Fibroblast of the aortic adventitia (primary cell): ENCODE results near the gene CYP17A1.

DNA sequence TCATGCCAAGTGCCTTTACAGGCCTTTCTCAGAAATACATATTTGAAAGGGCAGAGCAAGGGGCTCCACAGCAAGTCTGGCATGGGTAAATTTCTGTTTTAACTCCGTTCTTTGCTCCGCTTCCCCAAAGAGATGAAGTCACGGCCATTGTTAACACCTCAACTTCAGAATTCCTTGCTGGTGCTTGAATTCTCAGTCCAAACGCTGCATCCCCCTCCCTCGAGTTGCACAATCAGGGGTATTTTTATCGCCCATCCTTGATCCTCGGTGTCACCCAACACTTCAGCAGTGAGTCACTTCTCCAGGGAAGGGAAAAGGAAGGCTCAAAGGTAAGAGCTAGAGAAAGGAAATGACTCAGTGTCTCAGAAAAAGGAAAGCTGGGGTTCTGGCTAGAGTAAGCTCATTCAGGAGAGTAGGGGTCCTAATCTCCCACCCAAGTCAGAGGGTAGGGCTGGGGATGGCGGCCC, 39.9 kb upstream of the TRIM8 start:
- CAGE, long polyA plus RNA = no peak

GRCh38 chr10:102644796-102645804, 821 bp downstream of the TRIM8 start:
- CAGE, long polyA plus RNA = no peak

DNA sequence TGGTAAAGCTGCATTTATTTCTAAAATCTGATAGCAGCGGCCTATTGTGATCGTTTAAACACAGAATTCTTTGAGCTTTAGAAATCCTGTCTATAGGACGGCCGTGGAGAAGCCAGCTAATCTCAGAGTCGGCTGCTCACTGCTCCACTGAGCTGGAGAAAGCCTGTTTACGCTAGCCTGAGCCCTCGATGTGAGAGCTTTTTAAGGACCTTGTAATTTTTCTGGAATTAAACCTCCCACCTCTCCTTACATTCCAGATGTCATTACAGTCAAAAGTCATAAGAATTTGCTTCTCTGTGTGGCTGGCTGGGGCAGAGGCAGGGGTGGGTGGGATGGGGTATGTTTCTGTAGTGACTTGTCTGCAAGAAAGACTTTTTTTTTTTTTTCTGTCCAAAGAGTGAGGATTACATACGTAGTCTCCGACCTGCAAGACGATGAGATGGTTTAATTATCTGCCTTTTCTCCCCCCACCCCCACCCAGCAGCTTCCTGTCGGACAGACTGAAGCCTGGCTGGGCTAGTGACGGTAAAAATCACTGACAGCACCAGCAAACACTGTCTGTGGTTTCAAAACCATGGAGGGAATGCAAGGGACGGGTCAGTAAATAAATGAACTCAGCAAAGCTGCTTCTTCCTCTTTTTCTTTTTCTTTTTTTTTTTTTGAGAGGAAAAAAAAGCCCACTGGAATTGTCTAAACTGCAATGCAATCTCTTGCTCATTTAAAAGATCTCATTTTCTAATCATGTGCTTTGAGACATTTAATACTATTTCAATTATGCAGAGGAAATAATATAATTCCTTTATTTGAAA, 31.8 kb downstream of the TRIM8 start:
- CAGE, long polyA plus RNA = no peak

DNA sequence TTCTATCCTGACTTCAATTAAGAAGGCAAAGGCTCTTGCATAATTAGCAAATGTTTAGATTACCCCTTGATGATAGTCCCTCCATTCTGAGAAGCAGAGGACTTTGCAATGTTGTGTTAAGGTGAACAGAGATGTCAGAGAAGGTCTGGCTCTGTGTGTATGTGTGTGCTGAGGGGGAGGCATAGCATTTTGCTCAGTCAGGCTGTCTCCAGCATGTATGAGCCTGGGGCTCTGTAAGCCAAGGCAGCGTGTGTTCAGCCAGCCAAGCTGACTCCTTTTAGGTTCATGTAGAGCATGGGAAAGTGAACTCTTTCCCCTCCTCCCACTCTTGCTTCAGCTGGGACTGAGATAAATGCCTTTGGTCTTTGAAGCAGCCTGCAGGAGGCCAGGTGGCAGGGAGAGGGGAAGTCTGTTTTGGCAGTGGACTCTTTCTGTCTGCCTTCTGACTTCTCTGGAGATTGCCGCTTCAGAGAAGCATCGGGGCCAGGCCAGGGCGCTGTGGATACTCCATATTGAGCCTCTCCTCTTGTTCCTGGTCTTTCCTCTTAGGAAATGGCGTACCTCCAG, 3.8 kb downstream of the SFXN2 start:
- CAGE, long polyA plus RNA = no peak

GRCh38 chr10:102726176-102726677, 11.8 kb downstream of the SFXN2 start:
- CAGE, long polyA plus RNA = no peak

- CAGE, long polyA plus RNA = no peak
These were observed 21.2 kb downstream of the WBP1L start for GRCh38 chr10:102764799-102765594.

DNA sequence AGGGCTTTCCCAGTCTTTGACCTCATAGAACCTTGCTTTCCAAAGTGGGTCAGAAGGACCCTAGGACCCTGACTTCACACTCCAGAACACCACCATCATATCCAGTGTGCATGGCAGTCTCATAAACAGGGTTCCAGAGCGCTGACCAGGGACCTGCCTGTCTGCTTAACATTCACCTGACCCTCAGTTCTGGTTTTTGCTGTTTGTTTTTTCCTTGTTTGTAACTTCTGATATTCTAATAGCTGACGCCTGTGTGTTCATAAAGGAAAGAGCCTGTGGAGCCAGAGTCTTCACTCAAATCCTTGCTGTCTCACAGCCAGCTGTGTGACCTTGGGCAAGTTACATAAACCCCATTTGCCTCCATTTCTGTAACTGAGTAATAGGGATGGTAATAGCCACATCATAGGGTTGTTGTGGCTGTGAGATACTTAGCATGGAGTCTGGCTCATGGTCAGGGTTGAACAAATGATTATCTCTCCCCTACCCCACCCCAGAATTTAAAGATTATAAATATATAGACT, 27.0 kb downstream of the WBP1L start:
- CAGE, long polyA plus RNA = no peak

GRCh38 chr10:102780077-102780763, 36.5 kb downstream of the WBP1L start:
- CAGE, long polyA plus RNA = no peak

DNA sequence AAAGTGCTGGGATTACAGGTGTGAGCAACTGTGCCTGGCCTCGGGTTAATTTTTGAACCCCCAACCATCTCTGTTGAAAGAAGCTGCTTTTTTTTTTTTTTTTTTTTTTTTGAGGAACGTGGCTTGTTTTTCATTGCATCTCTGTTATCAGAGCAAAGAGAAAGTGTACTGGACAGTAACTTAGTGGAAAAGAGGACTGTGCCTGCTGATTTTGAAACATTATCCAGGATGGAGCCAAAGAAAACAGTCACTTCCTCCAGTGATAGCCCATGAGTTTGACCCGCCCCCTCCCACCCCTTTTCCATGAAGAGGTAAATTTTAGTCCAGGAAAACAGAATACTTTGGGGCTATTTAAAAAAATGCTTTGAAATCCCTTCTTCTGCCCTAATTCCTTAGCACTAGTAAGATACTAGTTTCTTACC, 38.4 kb downstream of the WBP1L start:
- CAGE, long polyA plus RNA = no peak

- CAGE, long polyA plus RNA = no peak
These were observed at the start of gene CYP17A1 for GRCh38 chr10:102837086-102837976. TSS of gene CYP17A1 (minus strand) at chr10:102837413.

DNA sequence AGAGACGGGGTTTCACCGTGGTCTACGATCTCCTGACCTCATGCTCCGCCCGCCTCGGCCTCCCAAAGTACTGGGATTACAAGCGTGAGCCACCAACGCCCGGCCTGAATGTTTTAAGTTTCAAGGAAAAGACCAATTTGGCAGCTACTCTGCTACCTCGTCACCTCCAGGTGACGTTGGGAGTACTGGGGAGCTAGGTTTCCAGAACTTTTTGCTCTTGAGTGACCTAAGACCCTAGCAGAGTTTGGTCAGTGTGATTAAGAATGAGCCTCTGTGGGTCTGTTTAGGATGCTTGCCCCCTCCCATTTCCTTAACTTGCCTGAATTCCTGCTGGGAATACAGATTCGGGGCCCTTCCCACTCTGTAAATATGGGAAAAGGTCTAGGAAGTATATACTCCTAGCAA, 1.0 kb upstream of the CNNM2 start:
- CAGE, long polyA plus RNA = no peak

DNA sequence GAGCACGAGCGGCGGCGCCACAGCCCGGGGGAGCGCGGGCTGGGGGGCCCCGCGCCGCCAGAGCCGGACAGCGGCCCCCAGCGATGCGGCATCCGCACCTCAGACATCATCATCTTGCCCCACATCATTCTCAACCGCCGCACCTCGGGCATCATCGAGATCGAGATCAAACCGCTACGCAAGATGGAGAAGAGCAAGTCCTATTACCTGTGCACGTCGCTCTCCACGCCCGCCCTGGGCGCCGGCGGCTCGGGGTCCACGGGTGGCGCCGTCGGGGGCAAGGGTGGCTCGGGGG, 697 bp downstream of the CNNM2 start:
- CAGE, long polyA plus RNA = no peak

- CAGE, long polyA plus RNA = no peak
These were observed 103.5 kb downstream of the NT5C2 start for GRCh38 chr10:103089345-103090162.

- CAGE, long polyA plus RNA = no peak
These were observed 24.7 kb downstream of the NT5C2 start for GRCh38 chr10:103168288-103168913.

- CAGE, long polyA plus RNA = no peak
These were observed 13.4 kb upstream of the RPEL1 start for GRCh38 chr10:103232257-103232633.

- CAGE, long polyA plus RNA = no peak
These were observed 10.3 kb downstream of the CALHM2 start for GRCh38 chr10:103441677-103442442.

DNA sequence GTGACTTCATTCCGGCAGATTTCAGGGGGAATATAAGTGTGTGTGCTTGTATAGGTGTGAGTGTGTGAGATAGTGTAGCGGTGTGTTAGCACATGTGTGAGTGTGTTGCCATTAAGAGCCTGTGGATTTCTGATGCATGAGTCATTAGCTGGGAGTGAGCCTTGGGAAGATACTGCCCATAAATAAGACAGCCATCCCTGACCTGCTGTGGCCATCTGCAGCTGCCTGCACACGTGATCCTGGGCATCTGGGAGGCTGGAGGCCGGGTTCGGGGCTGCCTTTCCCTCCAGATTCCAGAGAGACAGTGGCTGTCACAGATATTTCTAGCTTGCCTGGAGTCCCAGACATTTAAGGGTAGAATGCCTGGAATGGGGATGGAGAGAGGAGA, 1.5 kb upstream of the NEURL1 start:
- CAGE, long polyA plus RNA = no peak

GRCh38 chr10:103504403-103504797, 10.9 kb downstream of the NEURL1 start:
- CAGE, long polyA plus RNA = no peak

DNA sequence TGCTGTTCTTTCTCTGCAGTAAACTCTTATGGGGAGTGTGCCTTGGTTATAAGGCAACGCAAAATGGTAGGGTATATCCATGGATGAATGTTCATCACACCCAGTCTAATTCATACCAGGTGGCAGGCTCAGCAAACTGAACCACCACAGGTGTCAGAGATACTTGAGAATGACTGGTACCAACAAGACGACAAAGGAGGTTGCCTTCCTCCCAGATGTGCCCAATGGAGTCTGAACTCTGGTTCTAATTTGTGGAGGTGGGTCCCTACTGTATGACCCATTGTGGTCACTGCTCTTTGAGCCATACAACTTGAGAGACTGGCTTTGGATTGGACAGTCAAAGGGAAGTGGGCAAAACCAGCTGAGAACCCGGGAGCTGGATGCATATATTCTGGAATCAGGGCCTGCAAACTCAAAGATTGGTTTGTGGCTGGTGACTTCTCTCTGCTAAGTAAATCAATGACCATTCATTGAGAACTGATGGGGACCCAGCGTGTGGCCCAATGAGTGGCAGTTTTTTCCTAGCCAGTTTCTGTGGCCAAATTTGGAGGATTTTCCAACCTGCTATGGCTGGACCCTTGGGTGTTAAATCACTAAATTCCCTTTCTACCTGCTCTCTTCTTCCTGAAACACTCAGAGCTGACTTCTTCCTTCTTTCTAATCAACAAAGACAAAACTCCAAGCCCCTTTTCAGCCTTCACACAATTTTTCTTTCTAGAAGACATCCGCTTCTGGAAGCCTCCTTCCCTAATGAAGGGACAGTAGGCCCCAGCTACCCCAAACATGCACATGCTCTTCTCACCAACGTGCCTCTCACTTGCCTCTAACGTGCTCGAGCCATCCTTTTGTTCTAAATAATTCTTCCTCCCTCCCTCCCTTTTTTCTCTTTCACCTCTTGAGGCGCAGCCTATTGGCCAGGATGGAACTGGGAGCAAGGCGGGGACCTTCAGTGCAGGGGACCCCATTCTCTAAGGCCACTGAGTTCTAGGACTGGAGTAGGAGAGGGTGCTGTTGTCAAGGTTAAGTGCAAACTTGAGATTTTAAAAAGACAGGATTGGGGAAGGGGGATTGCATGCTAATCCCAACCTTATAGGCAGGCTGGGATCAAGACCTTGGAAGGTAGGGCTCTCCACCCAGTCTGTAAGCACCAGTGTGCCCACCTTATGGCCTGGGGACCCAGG, 101.6 kb downstream of the NEURL1 start:
- CAGE, long polyA plus RNA = no peak

GRCh38 chr10:103600599-103601594, 107.4 kb downstream of the NEURL1 start:
- CAGE, long polyA plus RNA = no peak